Mammary epithelial cell (primary cell): ENCODE measurements around a stretch of chr2.

DNA sequence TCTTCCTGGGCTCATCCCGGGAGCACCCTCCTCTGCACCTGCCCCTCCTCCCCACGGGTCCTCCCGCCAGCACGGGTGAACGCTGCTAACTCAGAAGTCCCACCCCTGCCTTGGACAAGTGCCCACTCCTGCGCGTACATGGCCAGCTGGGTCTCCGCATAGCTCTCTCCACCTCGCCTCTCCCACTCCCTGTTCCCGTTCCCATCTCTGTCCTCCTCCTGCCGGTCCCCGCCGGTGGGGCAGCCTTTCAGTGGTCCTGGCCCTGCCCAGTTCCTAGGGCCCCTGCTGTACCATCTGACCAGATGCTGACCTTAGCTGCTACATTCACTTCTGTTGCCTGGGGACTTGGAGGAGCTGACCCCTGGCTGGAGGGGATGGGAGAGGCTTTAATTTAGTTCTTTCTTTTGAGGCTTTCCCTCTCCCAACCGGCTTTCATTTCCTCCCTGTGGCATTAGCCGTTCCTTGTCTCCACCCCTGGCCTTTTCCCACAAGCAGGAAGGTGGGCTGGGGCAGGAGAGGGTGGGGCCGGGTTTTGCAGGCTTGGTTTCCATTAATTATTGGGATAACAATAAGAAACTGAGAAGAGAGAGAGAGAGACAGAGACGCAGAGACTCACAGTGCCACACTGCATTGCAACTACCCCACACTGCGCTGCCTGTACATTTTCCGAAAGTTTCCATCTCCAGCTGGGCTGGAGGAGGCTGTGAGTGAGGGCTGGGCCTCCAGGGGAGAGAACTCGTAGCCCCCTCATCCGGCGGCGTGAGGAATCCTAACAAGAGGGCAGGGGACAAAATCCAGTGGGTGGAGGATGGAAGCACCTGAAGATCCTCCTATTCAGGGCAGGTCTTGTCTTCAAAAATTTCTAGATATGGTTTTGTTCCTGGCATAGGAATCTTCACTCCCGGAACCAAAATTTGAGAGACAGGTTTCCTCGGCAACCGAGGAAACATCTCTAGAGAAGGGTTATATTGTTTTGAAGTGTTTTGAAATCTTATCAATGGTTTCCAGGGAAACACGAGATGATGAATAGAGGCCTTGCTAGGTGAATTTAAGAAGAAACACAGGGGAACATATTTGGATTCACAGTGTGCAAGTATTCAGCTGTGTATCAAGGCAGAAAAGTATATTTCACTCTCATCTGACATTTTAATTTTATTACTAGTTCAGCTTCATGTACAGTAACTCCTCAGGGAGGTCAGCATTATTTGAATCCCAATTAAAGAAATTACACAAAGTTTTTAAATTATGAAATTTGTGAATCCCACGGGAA, 136.5 kb downstream of the SH3BP4 start:
- CAGE, long polyA plus RNA = no peak
- RRBS = 0% methylated on average over 1 of the region's 28 CpGs

DNA sequence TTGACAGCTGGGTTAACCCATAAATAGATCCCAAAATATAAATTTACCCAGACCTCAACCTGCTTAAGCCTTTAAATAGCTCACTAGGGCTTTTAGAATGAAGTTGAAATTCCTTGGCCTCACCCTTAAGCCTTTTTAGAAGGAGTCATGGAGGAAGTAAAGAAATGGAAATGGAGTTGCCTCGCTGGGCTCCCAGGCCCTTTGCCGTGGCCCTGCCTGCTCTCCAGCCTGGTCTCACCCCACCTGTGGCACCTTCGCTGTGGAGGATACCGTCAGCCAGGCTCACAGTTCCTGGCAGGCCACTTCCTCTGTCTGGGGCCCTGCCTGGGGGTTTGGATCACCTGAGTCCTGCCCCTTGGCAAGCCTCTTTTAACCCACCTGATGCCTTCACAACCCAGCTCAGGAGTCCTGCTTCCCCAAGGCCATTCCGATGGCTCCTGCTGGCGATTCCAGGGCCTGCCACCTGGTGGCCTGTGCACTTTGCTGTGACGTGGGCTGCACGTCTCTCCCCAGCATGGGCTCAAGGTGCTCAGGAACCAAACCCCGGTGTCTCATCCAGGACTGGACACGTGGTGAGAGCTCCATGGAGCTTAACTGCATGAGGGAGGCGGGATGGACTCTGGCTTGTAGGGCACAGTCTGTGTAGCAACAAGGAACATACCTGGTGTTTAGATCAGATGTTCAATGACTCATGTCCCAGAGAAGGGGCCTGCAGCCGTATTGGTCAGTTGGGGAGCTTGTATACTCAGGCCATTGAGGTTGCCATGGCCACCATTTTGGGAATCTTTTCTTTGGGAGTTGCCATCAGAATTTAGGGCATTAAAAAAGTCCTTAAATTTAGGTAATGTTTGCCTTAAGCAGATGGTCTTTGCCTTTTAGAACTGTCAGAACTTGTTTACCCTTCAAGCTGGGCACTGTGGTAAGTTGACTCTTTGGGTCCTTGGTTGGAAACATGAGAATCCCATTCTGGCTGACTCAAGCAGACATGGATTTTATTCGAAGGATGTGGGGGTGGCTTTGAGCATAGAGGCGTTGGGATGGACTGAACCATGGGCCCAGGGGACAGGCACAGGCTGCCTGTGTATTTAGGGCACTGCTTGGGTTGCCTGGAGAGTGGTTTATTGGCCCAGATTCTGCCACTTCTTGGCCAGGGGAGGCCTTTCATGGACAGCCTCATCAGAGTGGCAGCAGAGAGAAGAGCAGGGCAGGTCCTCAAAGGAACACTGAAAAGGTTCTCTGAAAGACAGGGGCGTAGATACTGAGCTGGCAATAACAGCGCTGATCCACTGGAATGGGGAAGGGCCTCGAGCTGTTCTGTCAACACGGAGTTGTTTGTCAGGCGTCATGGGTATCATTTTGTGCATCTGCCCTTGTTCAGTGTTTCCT, 20.9 kb downstream of the AGAP1 start:
- CAGE, long polyA plus RNA = no peak
- RRBS = no CpG with 5 or more reads among the region's 19 CpGs

DNA sequence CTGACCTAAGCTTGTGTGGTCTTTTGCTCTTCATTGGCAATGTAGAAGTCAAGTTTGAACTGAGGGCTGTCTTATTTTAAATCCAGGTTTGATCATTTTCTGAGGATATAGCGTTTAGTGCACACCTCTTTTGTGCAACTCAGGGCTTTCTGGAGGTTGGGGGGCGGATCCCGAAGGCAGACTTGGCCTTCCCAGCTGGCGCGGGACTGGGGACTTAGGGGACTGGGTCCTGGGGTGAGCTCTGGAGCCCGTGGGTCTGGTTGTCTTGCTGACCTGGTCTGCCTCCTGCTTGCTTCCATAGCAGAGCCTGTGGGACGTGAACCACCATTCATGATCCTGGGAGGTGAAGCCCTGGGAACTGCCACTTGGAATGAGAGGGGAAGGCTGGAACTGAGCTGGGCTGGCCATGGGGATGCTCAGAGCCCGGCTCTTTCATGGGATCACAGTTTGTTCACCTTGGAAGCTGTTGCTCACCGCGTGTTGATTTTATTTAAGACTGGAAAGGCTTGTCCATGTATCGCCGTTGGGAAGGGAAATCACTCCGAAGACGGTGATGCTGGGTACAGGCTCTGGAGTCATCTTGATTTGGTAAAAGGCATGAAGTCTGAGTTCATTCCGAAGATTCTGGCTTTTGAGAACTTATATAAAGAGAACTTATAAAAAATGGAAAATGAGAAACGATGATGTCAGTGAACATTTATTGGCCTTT, 63.2 kb downstream of the AGAP1 start:
- CAGE, long polyA plus RNA = no peak
- RRBS = no CpG with 5 or more reads among the region's 16 CpGs

- CAGE, long polyA plus RNA = no peak
- RRBS = 100% methylated on average over 1 of the region's 31 CpGs
Observed at GRCh38 chr2:235576976-235578207, 83.5 kb downstream of the AGAP1 start.

DNA sequence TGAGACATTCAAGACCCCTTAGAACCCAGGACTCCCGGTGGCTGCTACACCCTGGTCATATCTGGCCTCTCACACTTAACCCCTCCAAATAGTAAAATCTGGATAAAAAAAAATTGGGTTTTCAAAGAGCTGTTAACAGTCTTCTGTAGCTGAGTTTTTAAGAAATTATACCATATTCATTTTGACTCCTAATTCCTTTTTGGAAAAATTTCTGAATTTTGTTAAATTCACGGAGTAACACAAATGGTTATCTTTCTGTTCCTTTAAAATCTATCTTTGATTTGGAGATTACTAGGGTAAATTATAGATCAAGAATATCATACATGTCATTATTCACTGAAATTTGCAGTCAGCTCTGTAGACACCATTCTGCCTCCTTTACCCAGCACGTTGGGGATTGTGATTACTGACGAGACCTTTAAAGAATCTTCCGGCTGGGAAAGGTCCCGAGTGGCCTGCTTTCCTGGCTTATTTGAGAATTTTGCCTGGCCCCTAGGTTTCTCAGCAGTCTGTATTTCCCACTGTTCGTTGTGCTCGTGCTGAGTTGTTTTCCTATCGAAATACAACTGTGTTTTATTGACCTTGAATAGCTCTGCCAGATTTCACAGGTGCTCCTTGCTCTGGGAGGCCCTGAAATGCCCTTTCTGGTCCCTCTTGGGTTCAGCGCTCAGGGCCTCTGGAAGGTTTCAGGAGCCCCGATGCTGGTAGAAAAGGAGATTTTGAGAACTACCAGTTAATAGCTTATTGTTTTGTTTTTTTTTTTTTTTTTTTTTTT, 94.8 kb downstream of the AGAP1 start:
- CAGE, long polyA plus RNA = no peak
- RRBS = no CpG with 5 or more reads among the region's 11 CpGs

DNA sequence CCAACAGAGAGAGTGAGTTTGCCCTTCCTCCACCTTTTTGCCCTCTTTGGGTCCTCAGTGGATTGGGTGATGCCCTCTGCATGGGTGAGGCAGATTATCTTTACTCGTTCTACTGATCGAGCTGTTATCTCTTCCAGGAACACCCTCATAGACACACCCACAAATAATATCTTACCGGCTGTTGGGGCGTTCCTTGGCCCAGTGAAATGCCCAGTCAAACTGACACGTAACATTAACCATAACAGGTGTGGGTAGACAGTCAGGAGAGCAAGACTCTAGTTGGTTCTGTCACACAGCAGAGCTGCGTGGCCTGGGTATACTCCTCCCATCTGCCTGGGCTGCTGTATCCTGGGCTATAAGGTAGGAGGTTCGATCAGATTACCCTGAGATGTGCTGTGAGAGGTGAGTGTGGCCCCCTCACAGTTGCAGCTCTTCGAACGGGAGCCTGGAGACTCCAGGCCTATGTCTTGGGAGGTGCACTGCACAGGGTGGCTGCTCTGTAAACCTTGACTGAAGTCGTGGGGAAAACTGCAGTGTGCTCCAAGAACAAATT, 144.1 kb downstream of the AGAP1 start:
- CAGE, long polyA plus RNA = no peak
- RRBS = no CpG with 5 or more reads among the region's 10 CpGs

DNA sequence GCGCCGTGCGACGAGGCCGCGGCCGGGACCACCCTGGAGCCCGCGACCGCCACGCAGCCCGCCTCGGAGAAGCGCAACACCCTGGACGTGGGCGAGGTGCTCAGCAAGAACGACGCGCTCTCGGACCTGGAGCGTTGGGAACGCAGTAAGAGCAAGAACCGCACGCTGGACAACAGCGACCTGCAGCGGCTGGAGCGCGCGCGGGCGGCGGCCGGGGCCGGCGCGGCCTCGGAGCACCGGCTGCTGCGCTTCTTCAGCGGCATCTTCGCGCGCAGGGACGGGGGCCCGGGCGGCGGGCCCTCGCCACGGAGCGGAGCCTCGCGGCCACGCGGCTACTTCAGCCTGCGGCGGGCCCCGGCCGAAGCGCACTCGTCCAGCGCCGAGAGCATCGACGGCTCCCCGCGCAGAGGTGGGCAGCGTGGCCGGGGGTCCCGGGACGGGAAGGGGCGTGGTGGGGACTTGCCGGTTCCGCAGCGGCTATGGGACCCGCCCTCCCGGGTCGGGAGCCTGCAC, 176.9 kb downstream of the AGAP1 start:
- CAGE, long polyA plus RNA = no peak
- RRBS = 17% methylated on average over 38 of the region's 77 CpGs

GRCh38 chr2:235692539-235693230, 198.8 kb downstream of the AGAP1 start:
- CAGE, long polyA plus RNA = no peak
- RRBS = no CpG with 5 or more reads among the region's 19 CpGs

- CAGE, long polyA plus RNA = no peak
- RRBS = no CpG with 5 or more reads among the region's 18 CpGs
Observed at GRCh38 chr2:235708866-235709797, 215.3 kb downstream of the AGAP1 start.

DNA sequence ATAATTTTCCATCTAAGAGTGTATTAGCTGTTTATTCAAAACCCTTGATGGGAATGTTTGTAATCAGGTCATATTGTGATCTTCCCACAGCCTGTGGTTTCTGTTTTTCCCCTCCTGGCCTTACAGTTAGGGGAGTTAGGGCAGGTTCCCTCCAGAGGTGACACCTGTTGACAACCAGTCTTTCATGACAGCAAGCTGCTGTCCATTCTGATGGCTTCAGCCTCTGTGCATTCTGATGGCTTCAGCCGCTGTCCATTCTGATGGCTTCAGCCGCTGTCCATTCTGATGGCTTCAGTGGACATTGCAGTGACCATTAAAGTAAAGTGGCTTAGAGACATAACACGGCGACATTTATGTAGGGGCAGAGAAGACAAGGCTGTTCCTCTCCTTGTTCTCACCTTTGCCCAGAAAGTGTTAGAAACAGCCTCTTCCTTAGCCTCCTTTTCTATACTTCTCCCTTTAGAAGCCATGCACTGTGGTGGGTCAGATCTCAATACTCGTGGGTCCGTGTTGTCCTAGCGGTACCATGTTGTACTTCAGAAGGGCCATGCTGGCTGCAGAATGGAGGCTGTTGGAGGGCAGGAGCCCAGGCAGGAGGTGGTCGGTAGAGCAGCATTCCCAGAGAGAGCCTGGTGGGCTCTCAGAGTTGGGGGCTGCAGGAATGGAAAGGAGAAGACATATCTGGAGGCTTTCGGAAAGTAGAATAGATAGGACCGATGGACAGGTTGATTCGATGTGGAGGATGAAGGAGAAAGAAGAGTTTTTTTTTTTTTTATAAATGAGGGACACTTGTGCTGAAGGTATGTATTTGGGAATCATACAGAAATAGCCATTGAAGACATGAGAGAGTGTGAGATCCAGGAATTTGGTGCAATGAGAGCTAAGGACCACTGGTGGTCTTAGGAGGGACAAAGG, 327.9 kb downstream of the GBX2 start:
- CAGE, long polyA plus RNA = no peak
- RRBS = no CpG with 5 or more reads among the region's 11 CpGs

GRCh38 chr2:236067400-236067857, 100.8 kb downstream of the GBX2 start:
- CAGE, long polyA plus RNA = no peak
- RRBS = no CpG with 5 or more reads among the region's 10 CpGs

DNA sequence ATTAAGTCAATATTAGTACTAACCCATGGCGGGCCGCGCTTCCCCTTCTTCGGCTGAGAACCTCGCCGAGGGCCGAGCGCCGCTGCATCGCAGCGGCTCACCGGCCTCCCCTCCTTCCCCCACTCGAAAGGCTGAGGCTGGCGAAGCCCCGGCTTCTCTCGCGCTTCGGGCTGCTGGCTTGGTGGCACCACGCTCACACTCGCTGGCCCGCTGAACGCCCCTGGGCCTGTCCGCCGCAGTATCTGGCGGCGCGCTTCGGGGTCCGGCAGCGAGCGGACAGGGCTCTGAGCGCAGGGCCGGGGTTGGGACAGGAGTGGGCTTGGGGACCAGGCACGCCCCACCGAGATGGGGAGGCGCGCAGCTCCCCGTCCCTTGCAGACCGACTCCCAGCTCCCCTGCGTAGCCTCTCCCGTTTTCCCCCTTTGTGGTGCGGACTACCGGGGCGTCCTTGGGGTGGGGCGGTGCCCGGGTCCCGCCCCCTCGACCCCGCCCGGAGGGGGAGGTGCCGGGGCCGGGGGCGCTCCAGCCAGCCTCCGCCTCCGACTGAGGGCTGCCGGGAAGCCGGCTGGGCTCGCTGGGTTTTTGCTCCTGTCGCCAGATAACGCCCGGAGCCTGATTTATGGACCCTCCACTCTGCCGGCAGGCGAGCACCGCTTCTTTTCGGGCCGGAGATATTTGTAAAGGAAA, 3.9 kb downstream of the GBX2 start:
- CAGE, long polyA plus RNA = no peak
- RRBS = 20% methylated on average over 15 of the region's 66 CpGs

GRCh38 chr2:236167022-236168093, 828 bp downstream of the GBX2 start:
- CAGE, long polyA plus RNA = no peak
- RRBS = 4% methylated on average over 41 of the region's 132 CpGs

GRCh38 chr2:236546401-236547271, 23.0 kb upstream of the ACKR3 start:
- CAGE, long polyA plus RNA = no peak
- RRBS = no CpG with 5 or more reads among the region's 8 CpGs

DNA sequence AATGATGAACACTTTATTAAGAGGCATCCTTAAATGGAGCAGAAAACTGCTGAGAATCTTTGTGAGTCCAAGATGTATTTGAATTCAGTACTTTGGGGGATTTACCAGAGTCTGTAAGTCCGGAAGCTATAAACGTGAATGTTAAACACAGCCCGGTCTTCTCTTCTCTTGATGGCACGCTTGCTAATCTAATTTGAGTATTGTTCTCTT, 663 bp downstream of the ACKR3 start:
- CAGE, long polyA plus RNA = no peak
- RRBS = no CpG with 5 or more reads among the region's 4 CpGs

DNA sequence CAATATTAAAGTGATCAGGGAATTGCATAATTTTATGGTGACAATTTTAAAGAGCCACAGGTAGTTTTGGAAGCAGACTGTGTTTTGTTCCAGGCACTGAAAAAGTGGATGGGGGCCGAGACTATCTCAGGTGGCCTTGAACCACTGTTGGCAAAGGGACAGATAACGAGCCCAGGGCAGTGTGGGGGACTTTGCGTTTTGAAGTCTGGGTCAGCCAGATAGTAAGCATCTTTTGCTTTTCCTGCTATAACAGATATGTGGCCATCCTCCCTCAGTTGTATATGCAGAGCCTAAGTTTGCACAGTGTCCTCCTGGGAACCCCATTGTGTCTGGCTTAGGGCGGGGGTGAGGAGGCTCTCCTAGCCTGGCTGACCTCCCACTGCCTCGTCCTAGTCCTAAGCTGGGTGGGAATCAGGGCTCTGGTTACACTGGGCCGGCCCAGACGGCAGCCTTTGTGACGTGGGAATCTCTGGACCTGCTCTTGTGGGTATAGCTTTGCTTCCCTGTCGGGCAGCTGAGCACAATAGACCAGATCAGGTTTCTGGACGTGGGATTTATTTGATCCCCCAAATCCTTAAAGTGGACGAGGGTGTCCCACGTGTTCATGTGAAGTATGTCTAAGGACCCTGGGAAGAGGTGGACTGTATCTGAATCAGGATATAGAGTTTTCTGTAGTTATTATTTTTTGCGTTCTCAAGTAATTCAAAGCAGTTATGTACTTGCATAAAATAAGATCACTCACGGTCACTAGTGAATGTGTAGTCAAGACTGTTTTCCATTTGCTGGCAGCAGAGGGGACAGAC, 2.8 kb downstream of the ACKR3 start:
- CAGE, long polyA plus RNA = no peak
- RRBS = no CpG with 5 or more reads among the region's 14 CpGs

DNA sequence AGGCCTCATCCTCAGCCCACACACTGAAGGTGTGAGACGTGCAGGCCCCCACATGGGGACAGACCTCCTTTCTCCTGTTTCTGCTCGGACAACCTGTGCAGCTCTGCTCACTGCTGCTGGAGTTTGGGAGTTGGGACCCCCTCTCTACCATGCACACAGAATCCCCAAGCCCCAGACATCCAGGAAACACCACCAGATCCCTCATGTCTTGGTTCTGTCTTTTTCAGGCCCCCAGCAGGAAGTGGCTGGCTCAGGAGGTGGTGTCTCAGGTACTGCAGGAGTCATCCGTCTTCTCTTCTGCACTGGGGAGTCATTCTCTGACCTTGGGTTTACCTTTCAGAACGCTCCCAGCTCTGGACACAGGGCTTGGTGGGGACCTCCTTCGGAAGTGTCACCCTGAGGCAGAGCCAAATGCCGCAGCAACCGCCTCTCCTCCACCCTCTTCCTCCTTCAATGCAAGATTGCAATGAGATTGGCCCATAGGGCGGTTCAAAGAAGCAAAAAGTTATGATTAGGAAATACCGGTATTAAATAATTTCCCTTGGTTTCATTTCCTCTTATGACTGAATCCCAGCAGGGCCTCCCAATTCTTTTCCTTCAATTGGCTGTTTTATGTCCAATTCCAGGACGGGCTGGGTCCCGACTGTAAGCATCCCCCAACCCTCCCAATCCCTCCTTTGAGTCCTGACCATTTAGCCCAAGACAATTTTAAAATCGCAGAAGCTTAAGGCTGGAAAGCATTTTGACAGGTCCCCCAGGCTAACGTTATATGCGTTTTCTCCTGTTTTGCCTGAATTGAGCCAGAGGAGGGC, 178.7 kb downstream of the ACKR3 start:
- CAGE, long polyA plus RNA = no peak
- RRBS = no CpG with 5 or more reads among the region's 14 CpGs

GRCh38 chr2:236782971-236783557, 213.4 kb downstream of the ACKR3 start:
- CAGE, long polyA plus RNA = no peak
- RRBS = no CpG with 5 or more reads among the region's 7 CpGs

- CAGE, long polyA plus RNA = no peak
- RRBS = no CpG with 5 or more reads among the region's 3 CpGs
Observed at GRCh38 chr2:236820371-236820707, 250.7 kb downstream of the ACKR3 start.

DNA sequence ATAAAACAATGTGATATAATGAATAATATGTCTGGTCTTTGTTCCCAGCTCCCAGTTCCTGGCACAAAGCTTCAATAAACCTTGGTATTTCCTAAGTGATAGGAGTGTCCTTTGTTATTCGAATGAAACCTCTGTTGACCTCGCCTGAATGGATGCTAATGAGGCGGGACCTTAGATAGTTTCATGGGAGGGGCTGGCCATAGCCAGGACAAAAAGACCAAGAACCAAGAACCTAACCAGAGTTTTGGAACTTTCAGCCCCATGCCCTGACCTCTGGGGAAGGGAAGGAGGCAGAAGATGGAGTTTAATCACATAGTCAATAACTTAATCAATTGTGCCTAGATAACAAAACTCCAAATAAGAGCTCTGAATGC, 257.6 kb upstream of the COPS8 start:
- CAGE, long polyA plus RNA = no peak
- RRBS = no CpG with 5 or more reads among the region's 3 CpGs